ENCODE data around the genes DPH1 and RAP1GAP2.

- RRBS = no CpG with 5 or more reads among the region's 10 CpGs
Measured at GRCh38 chr17:1890929-1891424, 61.2 kb downstream of the RPA1 start.

DNA sequence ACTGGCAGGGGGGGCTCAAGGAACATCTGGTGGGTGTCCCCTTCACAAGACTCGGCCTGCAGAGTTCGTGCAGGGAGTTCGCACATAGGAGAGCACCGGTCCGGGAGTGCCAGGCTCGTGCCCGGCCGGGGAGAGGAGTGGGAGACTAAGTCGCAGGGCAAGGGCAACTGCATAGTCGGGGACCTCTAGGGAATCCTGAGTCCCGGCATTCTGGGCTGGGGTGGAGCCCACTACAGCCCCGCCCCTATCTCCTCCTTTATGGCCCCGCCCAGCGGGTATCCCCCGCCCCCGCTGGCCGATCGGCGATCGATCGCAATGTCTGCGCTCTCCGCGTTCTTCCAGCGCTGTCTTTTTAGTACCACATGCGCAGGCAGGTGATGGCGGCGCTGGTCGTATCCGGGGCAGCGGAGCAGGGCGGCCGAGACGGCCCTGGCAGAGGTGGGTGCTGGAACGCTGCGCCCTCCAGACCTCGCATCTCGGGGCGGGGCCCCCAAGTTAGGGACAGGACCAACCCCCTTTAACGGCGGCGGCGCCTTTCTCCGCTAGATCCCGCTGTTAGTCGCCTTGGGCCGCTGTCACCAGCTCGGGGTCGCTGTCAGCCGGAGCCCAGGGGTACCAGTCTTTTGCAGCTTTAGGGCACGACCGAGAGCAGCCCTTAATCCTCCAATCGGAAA is at the start of gene DPH1:
Gene DPH1, plus strand, starts transcription at position 361 of the 674 bp plus-strand sequence.
- RRBS = 18% methylated on average over 4 of the region's 53 CpGs

GRCh38 chr17:2068488-2069170 is 13.7 kb downstream of the HIC1 start:
- RRBS = no CpG with 5 or more reads among the region's 18 CpGs

GRCh38 chr17:2090098-2090586 is 35.2 kb downstream of the HIC1 start:
- RRBS = no CpG with 5 or more reads among the region's 12 CpGs

GRCh38 chr17:2213097-2213596 is 90.4 kb downstream of the SMG6 start:
- RRBS = no CpG with 5 or more reads among the region's 6 CpGs

- RRBS = no CpG with 5 or more reads among the region's 18 CpGs
Measured at GRCh38 chr17:2215499-2216232, 87.9 kb downstream of the SMG6 start.

GRCh38 chr17:2244360-2245095 is 59.1 kb downstream of the SMG6 start:
- RRBS = 8% methylated on average over 3 of the region's 5 CpGs

GRCh38 chr17:2299608-2300931 is 3.5 kb downstream of the SMG6 start:
- RRBS = no CpG with 5 or more reads among the region's 43 CpGs

GRCh38 chr17:2490933-2491583 is 20.6 kb downstream of the METTL16 start:
- RRBS = no CpG with 5 or more reads among the region's 4 CpGs

DNA sequence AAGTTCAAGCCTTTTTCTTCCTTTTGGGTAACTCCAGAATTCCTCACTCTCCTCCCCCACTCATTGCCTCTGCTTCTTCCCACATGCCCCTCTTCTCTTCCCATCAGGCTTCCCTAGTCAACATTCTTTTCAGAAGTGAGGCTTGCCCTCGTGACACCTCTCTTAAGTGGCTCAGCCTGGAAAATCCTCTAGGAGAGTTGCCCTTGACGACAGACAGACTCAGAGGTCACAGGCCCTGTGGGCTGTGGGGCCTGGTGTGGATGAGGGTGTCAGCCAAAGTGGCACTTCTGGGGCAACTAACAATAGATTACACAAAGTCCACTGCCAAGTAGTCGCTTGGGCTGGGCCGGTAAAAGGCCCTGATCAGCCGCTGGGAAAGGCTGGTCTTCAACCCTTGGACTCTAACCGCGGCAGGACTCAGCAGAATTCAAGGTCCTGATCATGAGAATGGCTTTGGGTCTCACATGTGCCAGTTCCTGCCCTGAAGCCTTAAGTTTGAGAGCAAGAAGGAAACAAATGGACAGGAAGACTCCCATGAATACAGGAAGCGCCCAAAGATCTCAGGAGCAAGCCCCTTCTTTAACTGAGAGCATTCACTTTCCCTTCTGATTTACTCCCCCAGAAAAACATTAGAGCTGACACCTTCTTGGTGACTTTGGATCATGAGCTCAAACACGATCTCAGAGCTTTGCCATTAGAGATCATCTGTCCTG is 33.8 kb upstream of the METTL16 start:
- RRBS = no CpG with 5 or more reads among the region's 9 CpGs

DNA sequence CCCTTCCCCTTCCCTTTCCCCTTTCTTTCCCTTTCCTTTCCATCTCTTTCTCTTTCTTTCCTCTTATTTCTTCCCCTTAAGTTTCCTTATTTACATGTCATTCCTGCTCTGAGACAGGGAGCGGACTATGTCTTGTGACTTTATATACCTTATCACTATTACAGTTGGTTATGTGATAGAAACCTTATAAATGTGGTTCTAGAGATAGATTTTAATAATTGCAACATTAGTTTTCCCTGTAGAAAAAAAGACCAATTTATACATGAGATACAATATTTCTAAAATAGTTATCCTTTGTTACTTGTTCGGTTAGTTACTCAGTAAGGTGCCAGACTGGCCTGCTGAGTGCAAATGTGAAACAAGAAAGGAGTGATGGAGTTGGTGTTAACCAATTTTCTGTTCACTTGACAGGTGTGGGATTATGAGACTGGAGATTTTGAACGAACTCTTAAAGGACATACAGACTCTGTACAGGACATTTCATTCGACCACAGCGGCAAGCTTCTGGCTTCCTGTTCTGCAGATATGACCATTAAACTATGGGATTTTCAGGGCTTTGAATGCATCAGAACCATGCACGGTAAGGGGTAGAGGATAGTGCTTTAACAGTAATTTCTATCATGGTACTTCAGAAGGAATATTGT is 41.7 kb downstream of the CLUH start:
- RRBS = no CpG with 5 or more reads among the region's 6 CpGs

DNA sequence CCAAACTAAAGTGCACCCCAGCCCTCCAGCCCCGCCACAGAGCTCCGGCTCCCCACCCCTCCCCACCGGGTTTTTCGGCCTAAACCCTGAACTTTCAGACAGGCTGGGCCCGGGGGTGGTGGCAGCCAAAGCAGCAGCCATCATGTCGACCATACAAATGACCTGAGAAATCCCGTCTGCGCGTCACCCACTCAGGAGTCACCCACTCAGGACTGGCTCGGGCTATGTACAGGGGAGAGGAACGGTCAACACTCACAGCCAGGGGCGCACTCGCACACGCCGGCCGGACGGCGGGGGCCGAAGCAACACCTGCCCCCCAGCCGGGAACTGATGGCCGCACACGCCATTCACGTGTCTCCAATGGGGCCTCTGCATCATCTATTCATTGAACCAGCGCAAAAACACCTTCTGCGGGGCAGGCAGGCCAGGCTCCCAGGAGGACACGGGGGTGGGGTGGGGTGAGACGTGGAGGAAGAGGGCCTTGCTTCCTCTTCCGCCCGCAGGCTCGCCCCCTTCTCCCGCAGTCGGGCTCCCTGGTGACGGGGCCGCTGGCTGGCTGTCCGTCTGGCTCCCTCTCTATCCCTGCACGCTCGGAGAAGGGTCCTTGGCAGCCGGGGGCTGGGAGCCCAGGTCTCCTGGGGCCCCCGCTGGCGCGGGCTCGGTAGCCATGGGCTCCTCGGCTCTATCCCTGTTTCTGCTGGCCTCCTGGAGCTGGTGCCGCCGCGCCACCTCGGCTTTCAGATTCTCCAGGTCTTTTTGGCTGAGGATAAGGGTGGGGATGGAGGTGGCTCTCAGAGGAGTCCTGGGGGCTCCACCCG is 21.3 kb downstream of the CLUH start:
- RRBS = 71% methylated on average over 7 of the region's 48 CpGs

DNA sequence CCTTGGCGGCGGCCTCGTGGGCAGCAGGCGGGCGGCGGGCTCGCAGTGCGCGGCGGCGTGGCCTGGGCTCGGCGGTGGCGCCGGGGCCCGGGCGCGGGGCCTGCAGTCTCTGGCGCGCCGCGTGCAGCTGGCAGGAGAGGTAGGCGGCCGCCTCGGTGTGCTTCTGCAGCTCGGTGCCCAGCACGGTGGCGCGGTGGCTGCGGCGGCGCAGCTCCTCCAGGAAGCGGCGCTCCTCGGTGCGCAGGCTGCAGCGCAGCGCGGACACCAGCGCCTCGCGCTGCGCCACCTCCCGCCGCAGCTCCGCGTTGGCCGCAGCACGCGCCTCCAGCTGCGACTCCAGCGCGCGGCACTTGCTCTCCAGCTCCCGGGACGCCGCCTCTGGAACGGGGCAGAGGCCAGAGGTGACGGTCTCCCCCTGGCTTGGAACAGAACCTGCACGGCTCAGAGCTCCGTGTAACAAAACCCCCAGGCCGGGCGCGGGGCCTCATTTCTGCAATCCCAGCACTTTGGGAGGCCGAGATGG is 13.1 kb upstream of the CLUH start:
- RRBS = 3% methylated on average over 19 of the region's 65 CpGs

DNA sequence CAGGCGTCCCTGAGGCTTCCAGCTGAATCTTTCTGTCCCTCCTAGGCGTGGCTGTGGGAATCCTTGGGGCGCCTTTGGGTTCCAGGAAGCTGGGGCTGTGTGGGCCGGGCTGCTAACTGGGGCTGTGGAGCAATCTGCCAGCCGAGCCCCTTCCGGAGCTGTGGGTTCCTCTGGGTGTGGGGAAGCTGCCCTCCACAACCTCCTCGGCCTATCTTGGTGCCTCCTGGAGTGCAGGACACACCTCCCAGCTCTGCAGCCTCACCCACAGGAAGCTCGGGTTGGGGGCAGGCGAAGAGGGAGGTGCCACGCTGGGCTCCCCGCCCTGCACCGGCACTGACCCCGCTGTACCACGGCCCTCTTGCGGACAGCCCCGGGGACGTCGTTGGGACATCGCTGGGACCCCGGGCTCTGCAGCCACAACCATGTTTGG is at the start of gene RAP1GAP2:
Gene RAP1GAP2, plus strand, starts transcription at position 333 of the 430 bp plus-strand sequence.
- RRBS = 3% methylated on average over 8 of the region's 20 CpGs

GRCh38 chr17:2852671-2853270 is 56.5 kb downstream of the RAP1GAP2 start:
- RRBS = 1% methylated on average over 25 of the region's 55 CpGs

GRCh38 chr17:2865138-2865681 is 69.0 kb downstream of the RAP1GAP2 start:
- RRBS = no CpG with 5 or more reads among the region's 5 CpGs

DNA sequence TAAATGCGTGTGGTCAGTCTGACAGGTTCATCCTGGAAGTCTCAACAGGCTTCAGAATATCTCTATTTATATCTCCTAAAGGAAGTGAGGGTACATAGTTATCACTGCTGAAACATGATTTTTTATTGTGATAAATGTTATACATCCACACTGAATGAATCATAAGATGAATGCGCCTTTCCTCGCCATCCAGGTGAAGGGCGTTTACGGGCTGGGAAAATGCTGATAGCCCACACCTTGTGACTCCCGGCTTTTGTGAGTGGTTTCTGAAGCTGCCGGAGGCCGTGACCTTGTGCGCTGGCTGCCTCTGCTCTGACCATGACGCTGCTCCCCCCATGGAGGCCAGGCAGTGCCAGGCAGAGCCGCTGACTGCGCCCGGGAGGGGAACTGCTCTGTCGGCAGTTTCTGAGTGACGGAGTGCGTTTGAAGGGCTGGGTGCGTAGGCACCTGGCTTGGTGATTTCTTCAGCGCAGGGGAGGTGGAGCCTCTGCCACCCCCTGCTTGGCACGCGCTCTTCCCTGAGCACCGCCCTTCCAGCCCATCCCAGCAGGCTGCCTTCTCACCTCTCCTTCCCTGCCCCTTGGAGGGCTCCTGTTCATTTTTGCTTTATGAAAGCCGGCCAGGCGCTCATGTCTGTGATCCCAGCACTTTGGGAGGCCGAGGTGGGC is 97.3 kb downstream of the RAP1GAP2 start:
- RRBS = 98% methylated on average over 6 of the region's 24 CpGs

- RRBS = no CpG with 5 or more reads among the region's 10 CpGs
Measured at GRCh38 chr17:2902879-2903479, 106.7 kb downstream of the RAP1GAP2 start.

DNA sequence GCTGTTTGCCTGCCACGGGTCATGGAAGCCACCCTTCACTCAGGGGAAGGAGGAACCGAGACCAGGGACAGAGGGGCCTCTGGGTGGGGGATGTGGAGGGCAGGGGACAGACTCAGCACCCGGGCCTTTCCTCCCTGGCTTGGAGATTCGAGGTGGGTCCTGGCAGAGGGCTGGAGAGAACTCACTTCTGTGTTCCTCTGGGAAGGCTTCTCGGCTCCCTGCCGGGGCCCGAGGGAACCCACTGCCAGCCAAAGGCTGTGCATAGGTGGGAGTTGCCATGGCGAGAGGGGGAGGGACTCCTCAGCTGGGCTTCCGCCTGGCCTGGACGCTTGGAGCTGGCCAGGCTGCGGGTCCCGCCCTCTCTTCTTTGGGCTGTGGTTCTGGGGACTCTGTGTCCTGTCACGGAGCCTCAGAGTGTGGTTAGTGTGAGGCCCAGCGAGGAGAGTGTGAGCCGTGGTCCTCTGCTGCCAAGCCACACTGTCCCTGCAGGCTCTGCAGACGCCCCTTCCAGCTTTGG is 123.2 kb downstream of the OR1D5 start:
- RRBS = 88% methylated on average over 4 of the region's 16 CpGs

GRCh38 chr17:2975297-2975857 is 88.0 kb downstream of the OR1D5 start:
- RRBS = no CpG with 5 or more reads among the region's 8 CpGs

Measured in mononuclear cell (primary cell).